Cerebral cortex (tissue), 2 donors: Measurements from ENCODE around the gene FUCA2.

GRCh38 chr6:139708983-139709263 lies 334.5 kb upstream of the CITED2 start:
- PRO-cap, 2 experiments: no peak in any of the 2 experiments

DNA sequence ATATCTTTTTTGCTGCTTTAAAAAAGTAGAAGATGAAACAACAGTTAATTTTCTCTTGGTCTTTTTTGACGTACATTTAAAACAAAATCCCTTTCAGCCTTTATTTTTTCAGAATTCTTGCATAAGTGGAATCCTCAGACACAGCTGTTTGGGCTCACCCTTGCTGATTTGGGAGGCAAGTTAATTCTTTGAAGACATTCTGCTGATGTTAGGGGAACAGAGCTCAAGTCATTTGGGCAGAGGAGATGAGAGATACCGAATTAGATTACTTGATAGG lies 567.8 kb upstream of the CITED2 start:
- PRO-cap, 2 experiments: no peak in any of the 2 experiments

DNA sequence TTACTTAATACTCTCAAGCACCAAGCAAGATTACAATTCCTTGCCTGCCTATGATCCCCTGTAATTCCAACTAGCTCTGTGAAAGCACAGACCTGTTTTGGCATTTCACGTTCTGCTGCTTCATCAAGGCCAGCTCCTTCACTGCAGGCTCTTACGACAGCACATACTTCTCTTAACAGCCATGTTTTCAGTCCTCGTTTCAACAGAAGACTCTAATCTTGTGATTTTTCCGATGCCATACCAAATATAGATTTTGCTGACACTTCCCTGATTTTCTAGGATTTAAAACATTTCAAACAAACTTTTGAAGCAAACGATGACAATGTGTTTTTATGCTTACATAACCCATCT lies 616.4 kb upstream of the CITED2 start:
- PRO-cap, 2 experiments: no peak in any of the 2 experiments

DNA sequence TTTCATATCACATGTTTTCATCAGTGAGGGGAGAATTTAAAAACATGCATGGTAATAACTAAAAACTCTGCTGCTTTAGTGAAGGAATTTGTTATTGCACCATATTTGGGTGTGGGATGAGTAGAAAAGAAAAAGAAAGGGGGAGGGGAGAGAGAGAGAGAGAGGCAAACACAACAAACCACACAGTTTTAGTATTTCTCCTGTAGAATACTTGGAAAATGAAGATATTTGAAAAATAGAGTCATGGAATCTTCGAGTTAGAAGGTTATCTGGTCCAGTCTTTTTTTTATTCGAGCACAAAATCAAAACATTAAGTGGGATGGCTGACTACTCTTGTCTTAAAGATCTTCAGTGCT lies 687.7 kb upstream of the CITED2 start:
- PRO-cap, 2 experiments: no peak in any of the 2 experiments

- PRO-cap, 2 experiments: no peak in any of the 2 experiments
Observed at GRCh38 chr6:140064346-140064807, 689.9 kb upstream of the CITED2 start.

GRCh38 chr6:140438014-140438280 lies 1063.5 kb upstream of the CITED2 start:
- PRO-cap, 2 experiments: no peak in any of the 2 experiments

DNA sequence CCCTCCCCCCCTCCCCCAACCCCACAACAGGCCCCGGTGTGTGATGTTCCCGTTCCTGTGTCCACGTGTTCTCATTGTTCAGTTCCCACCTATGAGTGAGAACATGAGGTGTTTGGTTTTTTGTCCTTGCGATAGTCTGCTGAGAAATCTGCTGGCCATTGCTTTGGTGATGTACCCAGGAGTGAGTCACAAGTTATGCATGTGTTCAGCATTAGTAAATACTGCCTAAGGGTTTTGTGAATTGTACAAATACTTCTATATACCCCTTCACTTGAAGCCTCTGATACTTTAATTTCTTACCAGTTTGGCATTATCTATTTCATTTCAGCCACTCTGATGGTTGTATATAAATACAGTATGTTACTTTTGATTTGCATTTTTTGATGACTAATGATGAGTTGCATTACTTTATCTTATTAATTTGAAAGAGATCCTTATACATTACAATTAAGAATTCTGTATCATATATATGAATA lies 711.3 kb upstream of the GJE1 start:
- PRO-cap, 2 experiments: no peak in any of the 2 experiments

DNA sequence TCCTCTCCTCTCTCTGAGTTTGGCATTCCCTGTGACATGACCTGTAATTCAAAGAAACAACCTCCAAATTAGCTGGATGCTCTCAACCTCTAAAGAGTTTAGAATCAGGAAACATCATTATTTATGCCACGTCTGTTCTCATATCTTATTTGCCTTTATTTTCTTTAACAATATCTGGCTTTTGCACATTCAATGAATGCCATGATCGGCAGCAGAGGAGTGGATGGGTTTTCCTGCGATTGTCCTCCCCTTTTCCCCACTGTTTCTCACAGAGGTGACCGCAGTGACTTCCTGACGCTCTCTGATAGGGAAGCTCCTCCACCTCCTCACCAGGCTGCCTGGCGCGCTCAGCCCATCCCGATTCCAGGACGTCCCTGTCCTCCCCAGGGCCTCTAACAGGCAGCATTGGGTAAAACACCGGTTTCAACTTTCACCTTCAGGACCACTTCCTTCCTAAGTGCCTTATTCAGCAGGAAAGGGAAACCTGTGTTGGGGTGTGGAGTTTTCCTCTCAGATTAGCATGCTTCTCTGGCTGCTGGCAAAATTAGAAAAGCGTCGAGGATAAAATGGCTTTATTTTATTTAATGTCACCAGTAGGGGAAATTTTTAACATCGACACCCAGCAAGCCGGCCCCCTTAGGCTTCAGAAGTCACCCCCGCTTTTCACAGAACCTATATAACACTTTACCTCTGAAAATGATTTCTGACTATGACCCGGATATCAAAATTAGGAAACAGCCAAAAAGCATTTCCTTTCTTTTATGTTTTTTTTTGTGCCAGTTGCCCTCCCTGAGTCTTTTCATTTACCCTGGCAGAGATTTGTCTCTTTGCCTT lies 570.5 kb upstream of the GJE1 start:
- PRO-cap, 2 experiments: no peak in any of the 2 experiments

GRCh38 chr6:142294709-142295053 lies 7.1 kb upstream of the ADGRG6 start:
- PRO-cap, 2 experiments: peak in 1 of 2 experiments; most common plus-strand start chr6:142294958 (in 1)

GRCh38 chr6:142301342-142301601 lies 535 bp upstream of the ADGRG6 start:
- PRO-cap, 2 experiments: peak in 1 of 2 experiments; most common plus-strand start chr6:142301492 (in 1)

DNA sequence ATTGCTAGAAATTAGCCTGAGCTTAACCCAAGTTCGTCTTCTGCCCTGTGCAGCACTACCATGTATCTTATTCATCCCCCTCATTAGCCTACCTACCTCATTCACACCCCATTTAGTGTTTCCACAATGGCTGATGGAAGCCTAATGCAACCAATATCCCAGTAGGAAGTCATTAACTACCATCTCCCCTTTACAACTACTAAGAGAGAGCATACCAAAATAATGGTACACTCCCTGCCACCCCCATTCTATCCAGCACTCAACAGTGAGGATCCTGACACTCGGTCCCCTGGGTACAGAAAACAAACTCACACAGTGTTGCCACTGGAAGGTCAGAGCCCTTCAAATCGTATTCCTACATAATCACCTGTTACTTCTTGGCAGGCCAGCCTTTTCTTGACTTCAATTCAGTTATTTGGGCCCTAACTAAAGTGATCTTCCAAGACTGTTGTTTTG lies 234.9 kb downstream of the HIVEP2 start:
- PRO-cap, 2 experiments: no peak in any of the 2 experiments

DNA sequence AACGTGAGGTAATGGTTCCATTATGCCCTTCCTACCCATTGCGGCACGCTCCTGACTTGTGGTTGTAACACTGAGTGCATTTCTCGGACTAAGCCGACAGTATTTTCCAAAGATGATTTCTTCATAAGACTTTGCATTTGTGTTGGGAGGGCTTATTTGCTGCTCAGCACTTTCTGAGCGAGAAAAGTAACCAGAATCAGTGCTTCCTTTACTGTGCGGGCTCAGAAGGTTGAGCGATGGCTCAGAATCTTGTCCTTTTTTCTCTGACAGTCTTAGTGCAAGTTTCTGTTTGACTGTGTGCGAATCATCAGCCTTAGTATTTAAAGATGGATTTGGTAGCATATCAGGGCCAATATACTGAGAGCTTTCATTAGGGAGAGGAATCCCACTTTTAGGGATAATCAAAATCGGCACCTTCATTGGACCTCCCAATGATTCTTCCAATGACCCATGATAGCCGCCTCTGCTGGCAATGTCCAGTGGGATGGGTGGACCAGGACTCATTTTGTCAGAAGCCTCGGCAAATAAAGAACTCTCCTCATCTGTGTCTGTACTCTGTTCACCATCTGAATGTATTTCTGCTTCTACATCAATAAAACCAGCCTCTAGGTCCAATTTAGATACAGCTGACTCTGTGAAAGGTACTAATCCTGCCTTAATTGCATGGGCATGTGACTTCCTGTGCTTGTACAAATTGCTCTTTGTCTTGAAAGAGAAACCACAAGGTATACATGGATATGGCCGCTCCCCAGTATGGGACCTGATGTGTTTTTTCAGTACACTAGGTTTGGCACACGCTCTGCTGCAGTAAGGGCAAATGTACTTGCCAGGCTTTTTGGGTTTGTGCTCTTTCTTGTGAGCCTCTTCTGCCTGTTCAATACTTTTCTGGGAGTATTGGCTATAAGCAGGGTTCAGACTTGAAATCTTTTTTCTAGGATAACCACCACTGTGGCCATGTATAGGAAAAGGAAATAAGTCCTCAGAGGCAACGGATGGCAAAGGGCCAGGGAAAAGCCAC lies 171.3 kb downstream of the HIVEP2 start:
- PRO-cap, 2 experiments: no peak in any of the 2 experiments

GRCh38 chr6:142855654-142856427 lies 89.1 kb downstream of the HIVEP2 start:
- PRO-cap, 2 experiments: no peak in any of the 2 experiments

- PRO-cap, 2 experiments: peak in 1 of 2 experiments; most common plus-strand start chr6:142926643 (in 1); most common minus-strand start chr6:142926597 (in 1)
Observed at GRCh38 chr6:142926136-142927326, 18.4 kb downstream of the HIVEP2 start.

- PRO-cap, 2 experiments: peak in 1 of 2 experiments; most common plus-strand start chr6:142947529 (in 1); most common minus-strand start chr6:142947515 (in 1)
Observed at GRCh38 chr6:142947451-142948087, 2.6 kb upstream of the HIVEP2 start.

DNA sequence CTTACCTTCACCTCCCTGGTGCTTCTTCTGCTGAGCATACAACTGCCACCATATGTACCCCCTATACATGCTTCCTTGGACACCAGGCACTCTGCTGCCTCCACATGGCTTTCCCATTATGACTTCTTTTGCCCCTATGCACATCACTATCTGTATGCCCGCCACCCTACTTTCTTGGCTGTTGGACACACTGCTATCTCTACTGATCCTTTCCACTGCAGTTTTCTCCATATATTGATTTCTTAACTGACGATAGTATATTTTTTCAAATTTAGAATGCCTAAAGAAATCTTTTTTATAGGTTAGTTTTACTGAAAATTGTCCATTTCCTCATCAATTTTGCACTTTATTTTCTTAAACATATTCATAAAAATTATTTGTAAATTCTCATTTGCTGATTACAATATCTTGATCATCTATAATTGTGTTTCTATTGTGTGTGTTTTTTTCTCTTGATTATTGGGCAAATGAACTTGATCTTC lies 21.6 kb upstream of the AIG1 start:
- PRO-cap, 2 experiments: no peak in any of the 2 experiments

DNA sequence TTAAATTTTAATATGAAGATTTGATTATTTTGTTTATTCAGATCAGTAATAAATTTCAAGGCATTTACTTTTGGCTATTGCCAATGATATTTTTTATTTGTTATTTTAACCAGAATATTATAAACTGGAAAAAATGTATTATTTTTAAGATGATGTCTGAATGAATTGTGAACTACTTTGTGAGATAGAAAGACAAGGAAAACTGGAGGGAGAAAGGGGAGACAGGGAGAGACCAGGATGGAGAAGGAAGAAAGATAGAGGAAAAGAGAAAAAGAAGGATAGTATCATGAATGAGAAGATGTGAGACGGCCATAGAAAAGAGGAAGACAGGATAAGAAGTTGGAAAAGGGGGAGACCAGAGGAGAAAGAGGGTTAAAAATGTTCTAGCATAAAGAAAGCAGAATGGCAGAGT lies 120.8 kb downstream of the AIG1 start:
- PRO-cap, 2 experiments: no peak in any of the 2 experiments

- PRO-cap, 2 experiments: no peak in any of the 2 experiments
Observed at GRCh38 chr6:143204142-143204760, 143.6 kb downstream of the AIG1 start.

DNA sequence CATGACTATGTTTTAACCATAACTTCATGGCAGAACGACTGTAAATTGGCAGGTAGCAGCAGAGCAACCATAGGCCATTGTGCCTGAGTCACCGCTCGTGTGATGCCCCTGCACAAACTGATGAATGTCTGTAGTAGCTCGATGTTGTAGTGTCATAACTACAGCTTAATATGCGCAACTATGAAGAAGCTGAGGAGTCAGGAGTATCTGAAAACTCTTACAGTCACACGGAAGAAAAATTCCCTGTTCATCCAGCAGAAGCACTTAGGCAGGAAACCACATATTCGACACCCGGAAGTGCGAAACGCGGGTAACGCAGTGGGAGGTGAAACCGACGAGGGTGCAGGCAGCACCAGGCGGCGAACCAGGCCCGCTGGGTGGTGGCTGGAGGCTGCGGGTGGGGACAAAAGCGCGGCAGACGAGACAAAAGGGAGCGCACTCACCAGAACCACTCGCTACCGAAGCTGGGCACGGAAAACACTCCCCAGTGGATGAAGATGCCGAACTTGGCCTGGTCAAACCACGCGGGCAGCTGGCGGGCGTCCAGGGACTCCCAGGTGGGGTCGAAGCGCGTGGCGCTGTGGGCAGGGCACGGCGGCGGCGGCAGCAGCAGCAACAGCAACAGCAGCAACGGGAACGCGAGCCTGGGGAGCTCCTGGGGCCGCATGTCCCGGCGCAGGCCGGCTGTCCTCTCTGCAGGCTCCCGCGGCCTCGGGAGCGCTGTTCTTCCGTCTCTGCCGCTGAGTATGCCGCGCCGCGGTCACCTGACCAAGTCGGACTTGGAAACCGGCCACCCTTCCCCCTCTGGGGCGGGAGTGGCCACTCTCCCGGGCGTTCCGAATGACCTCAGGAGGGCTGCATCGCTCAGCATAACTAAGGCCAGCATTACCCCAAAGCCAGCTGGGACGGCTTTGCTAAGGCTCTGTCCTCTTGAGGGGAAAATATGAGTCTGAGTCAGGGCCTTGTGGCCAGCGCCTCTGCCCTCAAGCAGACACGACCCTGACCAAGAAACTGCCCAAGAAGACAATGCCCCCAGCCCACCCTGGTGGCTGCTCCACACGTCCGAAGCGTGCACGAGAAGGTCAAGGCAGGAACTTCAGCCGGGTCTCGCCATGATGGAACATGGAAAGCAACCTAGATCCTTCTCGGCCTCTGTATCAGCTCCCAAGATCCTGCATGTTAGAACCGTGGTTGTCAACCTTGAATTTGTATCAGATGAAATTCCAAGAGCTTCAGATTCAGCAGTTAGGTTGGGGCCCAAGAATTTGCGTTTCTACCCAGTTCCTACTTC lies at the start of gene FUCA2:
FUCA2 (minus strand) TSS at position 753 of the 1,291 bp plus-strand sequence.
- PRO-cap, 2 experiments: peak in 2 of 2 experiments; most common plus-strand start position 318 of the sequence (in 1); most common minus-strand start position 722 of the sequence (in 2)

- PRO-cap, 2 experiments: no peak in any of the 2 experiments
Observed at GRCh38 chr6:143543288-143543723, 31.8 kb upstream of the FUCA2 start.